Kidney (tissue), 2 donors: Measurements from ENCODE around the gene RANGAP1.

GRCh38 chr22:40835345-40835716, 16.2 kb upstream of the SLC25A17 start:
- PRO-cap: no peak
- RRBS: no CpG with 5 or more reads among the region's 3 CpGs

DNA sequence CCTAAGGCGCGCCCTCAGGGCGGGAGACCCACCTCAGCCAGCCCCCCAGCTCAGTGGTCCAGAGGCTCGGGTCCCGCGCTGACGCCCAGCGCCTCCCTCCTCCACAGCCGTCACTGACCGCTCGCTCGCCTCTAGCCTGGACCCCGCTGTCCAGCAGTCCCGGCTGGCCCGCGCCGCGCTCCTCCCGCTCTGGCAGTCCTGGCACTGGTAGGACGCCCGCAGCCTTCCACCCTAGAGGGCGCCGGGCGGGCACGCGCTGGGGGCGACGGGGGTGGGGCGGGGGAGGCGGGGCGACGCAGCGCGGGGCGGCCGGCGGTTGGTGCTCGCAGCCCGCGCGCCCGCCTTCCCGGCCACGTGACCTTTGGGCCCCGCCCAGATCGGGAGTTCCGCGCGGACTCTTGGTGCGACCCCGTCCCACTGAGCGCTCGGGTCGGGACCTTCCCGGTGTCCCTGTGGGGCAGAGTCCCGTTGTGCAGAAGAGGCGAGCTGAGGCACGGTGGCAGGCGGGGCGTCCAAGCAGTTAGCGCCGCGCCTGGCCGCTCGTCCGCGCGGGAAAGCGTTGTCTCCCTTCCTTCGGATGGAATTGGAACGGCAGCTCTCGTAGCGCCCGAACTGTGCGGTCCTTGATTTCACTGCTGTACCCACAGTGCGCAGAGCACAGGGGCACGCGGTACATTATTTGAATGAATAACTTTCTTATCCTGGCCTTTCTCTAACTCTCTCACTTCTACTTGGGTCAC, 7.7 kb upstream of the L3MBTL2 start:
- PRO-cap: bidirectional peak, plus-strand start at position 383 of the sequence, minus-strand start at position 196 of the sequence
- RRBS: 1% methylated on average over 38 of the region's 78 CpGs

GRCh38 chr22:41247679-41248302, 7.1 kb upstream of the CHADL start:
- PRO-cap: no peak
- RRBS: no CpG with 5 or more reads among the region's 9 CpGs

GRCh38 chr22:41285091-41286323, at the start of gene RANGAP1:
Gene RANGAP1, minus strand, starts transcription at chr22:41286187.
- PRO-cap: bidirectional peak, plus-strand start at chr22:41286560, minus-strand start at chr22:41286191
- RRBS: 2% methylated on average over 23 of the region's 91 CpGs

- PRO-cap: no peak
- RRBS: no CpG with 5 or more reads among the region's 1 CpG
These were observed 6.1 kb upstream of the ZC3H7B start for GRCh38 chr22:41295330-41295564.

DNA sequence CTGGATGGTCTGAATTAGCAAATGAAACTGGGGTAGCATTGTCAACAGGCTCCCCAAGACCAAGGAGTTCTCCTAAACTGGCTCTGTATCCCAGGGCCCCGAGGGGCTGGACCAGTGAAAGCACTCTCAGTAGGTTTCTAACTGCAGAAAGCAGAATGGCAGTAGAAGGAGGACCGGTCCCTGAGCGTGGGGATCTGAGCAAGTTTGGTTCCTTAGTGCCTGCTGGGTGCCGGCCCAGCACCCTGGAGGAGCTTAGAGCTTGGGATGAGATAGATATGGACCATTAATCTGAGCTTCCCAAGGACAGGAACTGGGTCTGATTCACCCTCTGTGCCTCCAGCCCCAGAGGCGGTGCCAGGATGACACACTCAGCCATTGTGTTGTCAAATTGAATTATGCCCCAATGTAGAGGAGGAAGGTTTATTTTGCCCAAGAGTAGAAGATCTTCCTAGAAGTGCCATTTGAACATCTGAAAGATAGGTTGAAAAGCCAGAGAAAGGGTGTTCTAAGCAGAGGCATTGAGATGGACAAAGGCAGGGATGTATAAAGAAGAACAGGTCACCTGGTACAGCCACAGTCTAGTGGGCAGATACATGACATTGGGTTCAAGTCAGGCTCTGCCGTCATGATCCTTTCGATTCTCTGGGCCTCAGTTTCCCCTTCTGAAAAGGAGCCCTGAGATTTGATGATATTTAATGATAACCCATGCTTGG, 4.4 kb downstream of the ZC3H7B start:
- PRO-cap: no peak
- RRBS: 29% methylated on average over 3 of the region's 7 CpGs

DNA sequence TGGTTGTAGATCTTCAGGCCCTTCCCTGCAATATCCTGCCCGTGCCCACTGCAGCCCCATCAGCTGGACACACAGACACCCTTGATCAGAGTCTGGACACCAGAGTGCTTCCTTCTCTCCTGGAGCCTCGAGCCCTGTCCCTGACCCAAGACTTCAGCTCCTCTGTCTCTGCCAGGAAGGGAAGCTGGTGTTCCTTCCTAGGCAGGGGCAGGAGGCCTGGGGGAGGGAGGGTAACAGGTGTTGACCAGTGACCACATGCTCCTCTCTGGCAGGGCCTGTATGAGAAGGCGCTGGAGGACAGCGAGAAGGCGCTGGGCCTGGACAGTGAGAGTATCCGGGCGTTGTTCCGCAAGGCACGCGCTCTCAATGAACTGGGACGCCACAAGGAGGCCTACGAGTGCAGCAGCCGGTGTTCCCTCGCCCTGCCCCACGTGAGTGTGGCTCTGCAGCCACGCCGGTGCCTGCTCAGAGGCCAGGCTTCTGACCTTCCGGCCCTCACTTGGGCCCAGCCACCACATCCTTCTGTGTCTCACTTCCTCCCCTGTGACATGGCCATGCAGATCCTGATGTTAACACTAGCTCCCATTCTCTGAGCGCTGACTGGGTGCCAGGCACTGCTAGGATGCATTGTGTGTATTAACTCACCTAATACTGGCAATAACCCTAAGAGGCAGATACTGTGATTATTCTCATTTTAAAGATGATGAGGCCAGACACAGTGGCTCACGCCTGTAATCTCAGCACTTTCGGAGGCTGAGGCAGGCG, 25.8 kb downstream of the ZC3H7B start:
- PRO-cap: no peak
- RRBS: 86% methylated on average over 12 of the region's 22 CpGs

DNA sequence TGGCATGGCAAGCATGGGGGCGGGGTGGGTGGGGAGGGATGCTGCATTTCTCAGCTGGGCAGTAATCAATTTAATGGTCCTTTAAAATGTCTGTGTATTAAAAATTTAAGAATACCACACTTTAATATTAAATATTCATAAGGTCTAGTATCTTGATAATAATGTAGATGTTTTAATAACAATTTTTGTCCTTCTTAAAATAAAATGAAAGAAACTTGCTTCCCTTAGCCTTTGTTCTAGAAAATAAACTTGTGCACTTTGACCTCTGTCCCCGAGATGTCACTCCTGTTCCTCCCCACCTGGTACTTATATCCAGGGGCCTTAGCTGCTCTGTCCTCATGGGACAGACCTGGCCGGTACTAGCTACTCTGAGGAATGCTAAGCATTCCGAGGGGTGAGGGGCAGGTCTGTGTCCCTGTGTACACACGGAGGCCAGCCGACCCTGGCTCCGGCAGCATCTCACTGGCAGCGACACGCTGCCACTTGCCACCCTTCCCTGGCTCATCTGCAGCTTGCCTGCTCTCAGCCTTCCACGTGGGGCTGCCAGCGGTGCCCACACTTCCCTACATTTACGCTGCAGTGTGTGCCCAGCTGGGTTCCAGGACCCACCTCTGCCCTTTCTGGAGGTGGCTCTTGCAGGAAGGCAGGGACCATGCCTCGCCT, 21.7 kb upstream of the TEF start:
- PRO-cap: no peak
- RRBS: 34% methylated on average over 5 of the region's 13 CpGs

- PRO-cap: no peak
- RRBS: 40% methylated on average over 1 of the region's 25 CpGs
These were observed 13.5 kb upstream of the TEF start for GRCh38 chr22:41367851-41368944.

- PRO-cap: no peak
- RRBS: no CpG with 5 or more reads among the region's 10 CpGs
These were observed 12.6 kb upstream of the TEF start for GRCh38 chr22:41369065-41369627.

DNA sequence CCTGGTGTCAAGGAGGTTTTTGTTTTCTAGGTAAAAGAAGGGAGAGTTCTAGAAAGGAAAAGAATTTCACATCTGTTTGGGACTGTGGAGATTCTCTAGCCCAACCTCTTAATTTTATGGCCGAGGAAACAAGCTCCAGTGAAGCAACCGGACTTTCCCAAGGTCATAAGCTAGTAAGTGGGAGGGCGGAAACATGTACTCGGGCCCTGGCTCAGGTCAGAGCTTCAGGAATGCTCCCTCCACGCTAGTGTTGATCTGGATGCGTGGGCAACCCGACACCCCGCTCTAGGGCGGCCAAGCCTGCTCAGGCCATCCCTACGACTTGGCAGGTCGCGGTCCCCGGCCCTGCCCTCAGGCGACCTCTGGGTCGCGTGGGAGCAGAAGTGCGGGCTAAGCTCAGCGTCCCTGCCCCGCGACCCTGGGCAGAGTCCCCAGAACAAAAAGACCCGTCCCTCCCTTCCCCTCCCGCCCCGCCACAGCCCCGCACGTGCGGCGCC, 850 bp upstream of the TEF start:
- PRO-cap: bidirectional peak, plus-strand start at position 247 of the sequence, minus-strand start at position 167 of the sequence; bidirectional peak, plus-strand start outside the sequence, minus-strand start at position 420 of the sequence
- RRBS: 0% methylated on average over 4 of the region's 27 CpGs

DNA sequence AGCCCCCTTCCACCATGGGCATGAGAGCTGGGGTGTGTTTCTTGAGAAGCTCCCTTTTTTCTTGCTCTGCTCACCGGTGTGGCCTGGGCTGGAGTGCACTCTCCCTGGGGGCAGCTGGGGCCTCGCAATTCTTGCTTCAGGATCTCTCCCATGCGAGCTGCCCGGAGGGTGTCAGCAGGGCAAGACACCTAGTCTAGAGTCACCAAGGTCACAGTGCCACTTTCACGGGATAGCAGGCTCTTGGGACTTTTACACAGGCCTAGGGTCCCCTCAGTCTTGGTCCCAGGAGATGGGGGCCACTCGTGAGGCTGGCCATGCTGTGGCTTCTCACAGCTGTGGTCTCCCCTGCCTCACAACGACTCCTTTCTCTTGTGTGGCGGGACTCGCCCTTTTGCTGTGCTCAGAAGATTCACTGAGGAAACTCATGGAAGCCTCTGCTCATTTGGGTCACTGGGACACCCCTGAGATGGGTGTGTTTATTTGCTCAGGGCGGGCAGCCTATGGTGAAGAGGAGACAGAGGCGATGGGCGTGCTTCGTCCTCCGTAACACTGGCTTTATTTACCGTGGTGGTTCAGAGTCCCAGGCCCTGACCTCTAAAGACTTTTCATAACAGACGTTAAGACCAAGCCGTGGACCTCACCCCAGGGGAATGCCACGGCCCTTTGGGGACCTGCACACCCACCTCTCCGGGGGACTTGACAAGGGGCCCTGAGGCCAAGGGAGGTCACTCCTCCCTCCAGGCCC, 15.4 kb downstream of the TEF start:
- PRO-cap: no peak
- RRBS: 94% methylated on average over 3 of the region's 19 CpGs

- PRO-cap: no peak
- RRBS: no CpG with 5 or more reads among the region's 27 CpGs
These were observed 10.6 kb downstream of the TOB2 start for GRCh38 chr22:41435608-41436859.

DNA sequence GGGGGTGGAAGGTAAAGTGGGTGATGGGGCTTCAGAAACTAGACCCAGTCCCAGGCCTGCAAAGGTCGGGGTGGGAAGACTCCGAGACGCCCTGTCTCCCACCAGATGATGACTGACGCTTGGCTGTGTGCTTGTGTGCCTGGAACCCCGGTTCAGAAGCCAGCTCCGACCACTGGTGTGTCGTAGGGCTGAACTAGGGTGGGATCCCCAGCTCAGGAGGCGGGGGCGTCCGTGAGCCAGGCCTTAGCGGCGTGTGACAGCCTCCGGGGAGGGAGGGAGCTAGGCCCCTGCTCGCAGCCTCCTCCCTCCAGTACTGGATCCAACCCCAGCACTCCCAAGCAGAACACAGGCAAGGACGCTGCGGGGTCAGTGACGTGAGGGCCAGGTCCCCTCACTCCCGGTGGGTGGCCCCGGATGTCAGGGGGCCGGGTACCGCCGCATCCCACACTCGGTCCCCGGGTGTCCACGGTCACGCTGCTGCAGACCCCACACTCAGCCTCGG, 423 bp downstream of the PMM1 start:
- PRO-cap: bidirectional peak, plus-strand start at position 331 of the sequence, minus-strand start at position 315 of the sequence
- RRBS: 3% methylated on average over 13 of the region's 27 CpGs

DNA sequence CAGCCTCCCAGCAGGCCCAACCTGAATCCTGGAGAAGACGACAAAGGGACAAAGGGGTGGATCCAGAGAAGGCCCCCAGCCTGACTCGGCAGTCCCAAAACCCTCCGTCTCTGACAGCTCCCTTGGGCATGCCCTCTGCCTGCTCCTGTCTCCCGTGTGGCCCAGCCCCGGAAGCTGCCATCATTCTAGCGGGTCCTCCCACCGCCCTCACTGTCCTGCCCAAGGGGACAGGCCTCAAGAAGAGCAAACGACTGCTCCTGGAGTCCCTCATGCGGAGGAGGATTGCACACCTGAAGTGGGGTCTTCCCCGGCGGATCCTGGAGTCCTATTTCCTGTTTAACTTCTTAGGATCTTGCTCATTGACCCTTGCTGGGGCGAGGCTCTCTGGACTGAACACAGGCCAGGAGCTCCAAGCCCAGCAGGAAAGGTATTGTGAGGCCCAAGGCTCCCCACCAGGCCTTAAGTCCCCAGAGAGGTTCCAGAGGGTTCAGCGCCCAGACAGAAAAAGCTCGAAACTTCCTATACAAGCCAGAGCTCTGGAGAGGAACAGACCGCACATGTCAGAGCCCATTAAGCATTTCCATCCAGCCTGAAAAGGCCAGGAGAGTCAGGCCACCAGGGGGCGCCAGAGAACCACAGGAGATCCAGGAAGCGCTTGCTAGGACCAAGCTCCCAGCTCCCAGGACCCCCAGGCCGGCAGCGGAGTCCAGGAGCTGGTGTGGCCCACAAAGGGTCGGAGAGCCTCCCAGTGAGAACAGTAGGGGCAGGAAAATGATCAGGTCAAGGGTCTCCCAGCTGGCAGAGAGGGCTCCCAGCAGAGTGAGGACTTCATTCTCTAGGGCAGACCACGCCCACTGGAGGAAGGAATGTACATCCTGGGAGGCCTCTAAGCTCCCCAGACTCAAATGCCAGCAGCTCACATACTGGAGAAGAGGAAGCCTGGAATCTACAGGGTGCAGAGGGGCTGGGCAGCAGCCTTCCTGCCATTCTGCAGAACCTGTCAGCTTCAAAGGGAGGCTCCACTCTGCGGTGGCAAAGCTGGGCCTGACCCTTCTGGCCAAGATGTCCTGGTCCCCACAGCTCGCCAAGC, 2.3 kb upstream of the MEI1 start:
- PRO-cap: no peak
- RRBS: no CpG with 5 or more reads among the region's 23 CpGs

- PRO-cap: no peak
- RRBS: no CpG with 5 or more reads among the region's 3 CpGs
These were observed 47.3 kb downstream of the MEI1 start for GRCh38 chr22:41746686-41746939.

GRCh38 chr22:41825950-41827103, 6.6 kb upstream of the SREBF2 start:
- PRO-cap: no peak
- RRBS: no CpG with 5 or more reads among the region's 12 CpGs

GRCh38 chr22:41838505-41839530, 5.9 kb downstream of the SREBF2 start:
- PRO-cap: no peak
- RRBS: no CpG with 5 or more reads among the region's 7 CpGs

DNA sequence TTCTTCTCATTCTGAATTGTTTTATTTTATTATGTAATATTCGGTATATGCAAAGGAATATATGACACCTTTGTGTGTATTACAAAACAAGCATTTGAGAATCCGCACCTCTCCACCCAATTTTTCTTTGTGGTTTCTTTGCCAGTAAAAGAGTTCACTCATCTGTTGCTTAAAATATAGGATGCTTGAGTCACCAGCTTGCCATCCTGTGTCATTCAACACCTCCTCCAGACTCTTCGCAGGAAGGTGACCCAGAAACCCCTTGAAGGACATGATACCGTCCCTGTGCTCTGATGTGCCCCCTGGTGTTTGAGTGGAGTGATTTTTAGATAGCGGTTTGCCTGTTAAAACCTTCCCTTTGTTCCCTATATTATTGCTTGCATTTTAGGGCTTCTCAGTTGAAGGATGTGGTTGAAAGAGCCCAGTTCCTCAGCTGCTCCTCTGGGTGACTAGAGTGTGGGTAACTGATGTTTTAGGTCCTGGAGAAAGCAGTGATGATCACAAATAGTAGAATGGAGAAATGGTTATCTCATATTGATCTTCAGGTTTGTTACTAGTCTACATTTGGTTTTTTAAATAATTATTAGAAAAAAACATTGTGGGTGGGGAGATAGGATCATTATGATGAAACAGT, 24.7 kb downstream of the SREBF2 start:
- PRO-cap: no peak
- RRBS: no CpG with 5 or more reads among the region's 5 CpGs

GRCh38 chr22:41868465-41868969, 35.6 kb downstream of the SREBF2 start:
- PRO-cap: no peak
- RRBS: 95% methylated on average over 7 of the region's 10 CpGs